A549 (cell line): ENCODE measurements around a stretch of chr16.

DNA sequence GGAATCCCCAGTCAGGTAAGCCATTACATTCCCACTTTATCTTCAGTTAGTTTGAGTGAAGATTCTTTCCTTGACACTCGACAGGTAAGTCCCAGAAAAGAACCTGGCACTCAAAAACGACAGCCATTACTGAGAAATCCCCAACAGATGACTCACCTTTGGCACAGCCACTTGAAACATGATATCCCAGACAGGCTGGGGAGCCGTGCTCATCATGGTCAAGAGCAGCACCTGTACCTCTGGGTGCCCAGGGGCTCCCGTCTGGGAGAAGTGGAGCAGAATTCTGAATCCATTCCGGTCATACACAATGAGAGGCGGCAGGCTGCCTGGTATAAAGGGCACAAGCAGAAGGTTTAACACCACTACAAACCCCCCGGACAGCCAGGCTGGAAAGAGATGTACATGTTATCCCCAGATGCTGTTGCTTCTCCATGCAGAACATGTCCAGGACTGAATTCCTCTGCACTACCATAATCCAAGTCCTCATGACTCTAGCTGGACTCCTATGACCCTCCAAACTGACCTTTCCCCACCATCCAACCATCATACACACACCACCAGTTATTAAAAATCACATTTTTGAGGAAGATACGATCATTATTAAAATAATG, 17.0 kb upstream of the COG7 start:
- PRO-cap, result no peak
CAGE:
- cytosol, long polyA plus RNA, result no peak
- long polyA plus RNA, result no peak
- nucleus, long polyA plus RNA, result no peak

DNA sequence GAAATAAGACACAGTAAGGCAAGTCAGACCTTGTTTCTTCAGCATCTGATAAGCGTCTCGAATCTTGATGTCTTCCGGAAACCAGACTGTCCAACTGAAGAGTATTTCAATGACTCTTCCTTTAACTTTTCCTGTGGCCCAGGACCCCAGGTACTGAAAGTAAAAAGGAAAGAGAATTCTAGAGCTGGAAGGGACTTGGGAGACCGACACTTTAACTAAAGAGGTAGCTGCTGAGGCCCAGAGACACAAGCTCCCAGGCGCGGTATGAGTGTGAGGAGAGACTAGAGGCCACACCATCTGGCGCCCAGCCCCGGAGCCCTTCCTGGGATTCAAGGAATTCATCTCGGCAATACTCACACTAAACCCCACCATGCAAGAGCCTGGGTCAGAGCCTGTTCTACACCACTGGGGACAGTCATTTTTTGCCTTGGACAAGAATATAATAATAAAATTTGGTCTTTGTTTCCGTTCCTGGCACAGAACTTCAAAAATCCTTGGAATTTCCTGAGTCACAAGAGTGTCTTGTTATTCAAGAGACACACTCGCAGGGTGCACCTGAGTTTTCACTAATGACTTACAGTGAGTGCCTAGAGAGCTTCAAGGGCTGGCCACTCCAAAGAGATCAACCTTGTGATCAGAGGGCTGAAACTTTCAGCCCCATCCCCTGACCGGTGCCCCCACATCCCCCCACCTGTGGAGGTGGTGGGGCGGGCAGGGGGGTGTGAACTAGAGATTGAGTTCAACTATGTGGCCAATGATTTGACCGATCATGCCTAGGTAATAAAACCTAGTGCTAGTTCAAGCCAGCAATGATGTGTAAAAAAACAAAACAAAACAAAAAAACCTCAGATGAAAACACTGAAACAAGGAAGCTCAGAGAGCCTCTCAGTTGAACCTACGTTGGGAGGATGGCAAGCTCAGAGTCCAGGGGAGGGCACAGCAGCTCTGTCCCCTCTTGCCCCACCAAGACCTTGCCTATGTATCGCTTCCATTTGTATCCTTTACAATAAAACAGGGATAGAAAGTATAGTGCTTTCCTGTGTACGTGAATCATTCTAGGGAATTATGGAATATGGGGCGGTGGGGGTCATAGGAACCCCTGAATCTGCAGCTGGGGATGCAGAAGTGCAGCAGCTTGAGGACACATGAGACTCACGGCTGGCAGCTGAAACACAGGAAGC, 18.3 kb downstream of the GGA2 start:
- PRO-cap, result no peak
CAGE:
- cytosol, long polyA plus RNA, result no peak
- long polyA plus RNA, result no peak
- nucleus, long polyA plus RNA, result no peak

GRCh38 chr16:23570664-23571676, 13.4 kb downstream of the UBFD1 start:
- PRO-cap, result no peak
CAGE:
- cytosol, long polyA plus RNA, result no peak
- long polyA plus RNA, result no peak
- nucleus, long polyA plus RNA, result no peak

GRCh38 chr16:23755250-23755779, 489 bp downstream of the CHP2 start:
- PRO-cap, result no peak
CAGE:
- cytosol, long polyA plus RNA, result no peak
- long polyA plus RNA, result no peak
- nucleus, long polyA plus RNA, result no peak

- PRO-cap, result no peak
CAGE:
- cytosol, long polyA plus RNA, result no peak
- long polyA plus RNA, result no peak
- nucleus, long polyA plus RNA, result no peak
Observed at GRCh38 chr16:23852613-23852977, 16.8 kb downstream of the PRKCB start.

DNA sequence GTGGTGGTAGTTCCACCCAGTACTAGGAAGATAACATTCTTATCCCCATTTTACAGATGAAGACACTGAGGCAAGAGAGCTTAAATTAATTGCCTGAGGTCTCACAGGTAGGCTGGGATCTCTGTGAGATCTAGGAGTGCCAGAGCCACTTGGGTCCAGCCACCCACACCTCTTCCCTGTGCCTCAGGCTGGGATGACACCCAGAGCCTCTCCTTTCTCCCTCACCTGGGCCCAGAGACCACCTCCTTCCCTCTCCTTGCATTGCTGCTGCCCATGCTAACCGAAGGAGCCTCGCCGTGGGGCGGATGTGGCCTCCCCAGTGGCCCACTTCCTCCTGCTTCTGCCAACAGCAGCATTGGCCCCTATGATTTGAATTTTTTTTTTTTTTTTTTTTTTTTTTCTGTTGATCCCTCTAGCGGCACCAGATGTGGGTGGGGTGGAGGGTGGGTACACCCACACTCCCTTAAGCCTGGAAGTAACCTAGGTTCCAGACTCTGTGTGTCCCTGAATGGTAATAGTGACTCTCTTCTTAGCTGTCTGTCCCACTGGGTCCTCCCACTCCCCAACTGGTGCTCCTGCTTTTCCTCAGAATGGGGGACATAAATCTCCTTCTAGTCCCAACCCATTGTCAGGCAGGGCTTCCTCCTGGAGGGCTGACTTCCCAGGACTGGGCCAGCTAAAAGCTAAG, 114.1 kb downstream of the PRKCB start:
- PRO-cap, result no peak
CAGE:
- cytosol, long polyA plus RNA, result no peak
- long polyA plus RNA, result no peak
- nucleus, long polyA plus RNA, result no peak

GRCh38 chr16:24282069-24282268, 25.8 kb downstream of the CACNG3 start:
- PRO-cap, result no peak
CAGE:
- cytosol, long polyA plus RNA, result no peak
- long polyA plus RNA, result no peak
- nucleus, long polyA plus RNA, result no peak

DNA sequence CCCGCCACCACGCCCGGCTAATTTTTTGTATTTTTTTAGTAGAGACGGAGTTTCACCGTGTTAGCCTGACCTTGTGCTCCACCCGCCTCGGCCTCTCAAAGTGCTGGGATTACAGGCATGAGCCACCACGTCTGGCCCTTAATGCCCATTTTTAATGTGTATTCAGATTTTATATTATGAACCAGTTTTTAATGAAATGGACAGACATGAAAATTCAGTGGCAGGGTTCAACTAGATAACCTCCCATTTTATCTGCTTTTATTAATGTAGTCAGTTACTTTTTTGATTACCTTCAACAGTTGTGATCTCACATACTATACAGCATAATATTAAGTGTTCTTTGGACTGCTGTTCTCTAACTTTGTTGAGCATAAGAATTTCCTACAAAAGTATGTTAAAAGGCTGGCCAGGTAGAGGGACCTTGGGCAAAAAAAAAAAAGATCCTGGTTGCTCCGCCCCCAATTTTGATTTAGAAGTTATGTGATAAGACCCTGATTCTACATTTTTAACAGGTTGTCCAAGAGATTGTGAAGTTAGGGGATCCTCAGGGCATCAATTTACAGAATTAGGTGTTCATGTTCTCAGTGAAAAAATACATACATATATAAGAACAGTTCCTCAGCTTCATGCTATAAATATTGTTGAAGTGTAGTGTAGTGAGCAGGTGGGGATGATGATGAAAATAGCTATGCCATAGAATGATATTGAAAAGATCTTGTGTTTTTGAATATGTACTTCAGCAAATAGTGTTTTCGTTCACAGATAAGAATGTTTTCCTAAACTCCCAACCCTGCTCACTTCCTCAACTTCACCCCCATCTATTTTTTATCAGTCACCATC, 18.0 kb downstream of the RBBP6 start:
- PRO-cap, result no peak
CAGE:
- cytosol, long polyA plus RNA, result no peak
- long polyA plus RNA, result no peak
- nucleus, long polyA plus RNA, result no peak

DNA sequence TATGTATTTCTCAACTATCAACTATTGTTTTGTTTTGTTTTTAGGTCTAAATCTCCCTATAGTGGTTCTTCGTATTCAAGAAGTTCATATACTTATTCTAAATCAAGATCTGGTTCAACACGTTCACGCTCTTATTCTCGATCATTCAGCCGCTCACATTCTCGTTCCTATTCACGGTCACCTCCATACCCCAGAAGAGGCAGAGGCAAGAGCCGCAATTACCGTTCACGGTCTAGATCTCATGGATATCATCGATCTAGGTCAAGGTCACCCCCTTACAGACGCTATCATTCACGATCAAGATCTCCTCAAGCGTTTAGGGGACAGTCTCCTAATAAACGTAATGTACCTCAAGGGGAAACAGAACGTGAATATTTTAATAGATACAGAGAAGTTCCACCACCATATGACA, 29.3 kb downstream of the RBBP6 start:
- PRO-cap, result no peak
CAGE:
- cytosol, long polyA plus RNA, result no peak
- long polyA plus RNA, result no peak
- nucleus, long polyA plus RNA, result no peak

DNA sequence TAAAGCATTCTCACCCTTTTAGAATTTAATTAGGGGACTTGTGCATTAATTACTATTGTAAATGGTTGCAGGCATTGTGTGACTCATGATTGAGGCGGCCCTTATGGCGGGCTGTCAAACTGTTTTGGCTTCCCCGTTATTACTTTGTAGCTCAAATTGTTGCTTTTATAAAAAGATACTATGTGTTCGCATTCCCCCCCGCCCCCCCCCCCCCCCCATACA, 1.0 kb downstream of the TNRC6A start:
- PRO-cap, result no peak
CAGE:
- cytosol, long polyA plus RNA, result no peak
- long polyA plus RNA, result no peak
- nucleus, long polyA plus RNA, result no peak

GRCh38 chr16:24737499-24737904, 8.1 kb downstream of the TNRC6A start:
- PRO-cap, result no peak
CAGE:
- cytosol, long polyA plus RNA, result no peak
- long polyA plus RNA, result no peak
- nucleus, long polyA plus RNA, result no peak

DNA sequence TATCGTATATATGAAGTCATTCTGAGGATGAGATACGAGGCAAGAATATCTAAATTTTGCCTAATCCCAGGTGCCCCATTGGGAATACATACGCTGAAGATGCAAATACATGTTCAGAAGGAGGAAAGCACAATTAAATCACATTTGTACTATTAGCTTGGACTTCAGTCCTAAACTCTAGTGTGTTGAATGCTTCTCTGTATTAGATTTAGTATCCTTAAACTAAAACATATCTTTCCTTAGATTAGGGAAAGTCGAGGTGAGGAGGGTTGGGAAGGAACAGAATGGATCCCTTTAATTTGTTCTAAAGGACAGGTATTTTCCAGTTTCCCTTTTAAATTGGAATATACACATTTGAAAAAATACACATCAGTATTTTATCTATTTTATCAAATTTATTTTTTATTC, 37.7 kb downstream of the TNRC6A start:
- PRO-cap, result no peak
CAGE:
- cytosol, long polyA plus RNA, result no peak
- long polyA plus RNA, result no peak
- nucleus, long polyA plus RNA, result no peak

GRCh38 chr16:24988504-24989563, 26.3 kb downstream of the ARHGAP17 start:
- PRO-cap, result no peak
CAGE:
- cytosol, long polyA plus RNA, result no peak
- long polyA plus RNA, result no peak
- nucleus, long polyA plus RNA, result no peak

DNA sequence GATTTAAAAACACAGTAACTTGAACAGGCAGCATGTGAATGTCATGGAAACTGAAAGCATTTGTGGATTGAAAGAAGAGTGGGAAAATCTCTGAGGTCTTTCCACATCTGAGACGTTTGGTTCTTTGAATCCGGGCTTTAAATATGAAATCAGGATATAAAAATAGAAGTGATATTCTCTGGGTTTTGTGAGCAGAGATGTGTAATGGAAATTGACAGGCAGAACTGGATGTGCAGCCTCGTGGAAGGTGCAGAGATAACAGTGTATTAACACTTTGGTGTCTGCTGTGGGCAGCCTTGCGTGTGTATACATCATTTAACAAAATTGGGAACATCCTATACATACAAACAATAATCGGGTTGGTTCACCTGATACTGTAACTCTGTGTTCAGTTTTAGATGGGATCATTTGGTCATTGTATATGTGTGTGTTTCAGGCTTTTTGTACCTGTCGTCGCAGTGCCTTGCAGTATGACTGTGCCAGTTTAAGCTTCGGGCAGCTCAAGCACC, 36.7 kb upstream of the ARHGAP17 start:
- PRO-cap, result no peak
CAGE:
- cytosol, long polyA plus RNA, result no peak
- long polyA plus RNA, result no peak
- nucleus, long polyA plus RNA, result no peak

- PRO-cap, result no peak
CAGE:
- cytosol, long polyA plus RNA, result no peak
- long polyA plus RNA, result no peak
- nucleus, long polyA plus RNA, result no peak
Observed at GRCh38 chr16:25118259-25118972, 6.9 kb downstream of the LCMT1 start.

DNA sequence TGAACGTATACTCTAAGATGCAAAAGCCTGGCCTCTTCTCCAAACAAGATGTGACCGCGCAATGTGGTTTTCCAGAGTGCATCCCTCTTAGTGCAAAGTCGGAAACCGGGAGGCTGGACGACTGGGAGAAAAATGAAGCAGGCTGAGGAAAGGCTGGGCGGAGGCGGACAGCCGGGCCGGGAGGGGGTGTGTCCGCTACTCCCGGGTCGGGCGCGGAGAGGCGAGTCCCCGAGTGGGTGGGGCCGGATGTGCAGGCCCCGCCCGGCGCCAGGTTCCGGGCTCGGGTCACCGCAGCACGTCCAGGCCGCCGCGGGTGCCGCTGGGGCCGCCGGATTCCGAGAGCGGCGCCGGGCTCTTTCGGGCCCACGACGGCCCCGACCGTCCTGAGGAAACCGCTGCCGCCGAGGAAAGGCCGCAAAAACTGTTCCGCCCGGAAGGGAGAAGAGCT, 313 bp downstream of the ZKSCAN2 start:
- PRO-cap, result unidirectional peak, plus-strand start at position 301 of the sequence
CAGE:
- cytosol, long polyA plus RNA, result no peak
- long polyA plus RNA, result no peak
- nucleus, long polyA plus RNA, result no peak

GRCh38 chr16:25692745-25693197, 1.0 kb downstream of the HS3ST4 start:
- PRO-cap, result no peak
CAGE:
- cytosol, long polyA plus RNA, result no peak
- long polyA plus RNA, result no peak
- nucleus, long polyA plus RNA, result no peak

DNA sequence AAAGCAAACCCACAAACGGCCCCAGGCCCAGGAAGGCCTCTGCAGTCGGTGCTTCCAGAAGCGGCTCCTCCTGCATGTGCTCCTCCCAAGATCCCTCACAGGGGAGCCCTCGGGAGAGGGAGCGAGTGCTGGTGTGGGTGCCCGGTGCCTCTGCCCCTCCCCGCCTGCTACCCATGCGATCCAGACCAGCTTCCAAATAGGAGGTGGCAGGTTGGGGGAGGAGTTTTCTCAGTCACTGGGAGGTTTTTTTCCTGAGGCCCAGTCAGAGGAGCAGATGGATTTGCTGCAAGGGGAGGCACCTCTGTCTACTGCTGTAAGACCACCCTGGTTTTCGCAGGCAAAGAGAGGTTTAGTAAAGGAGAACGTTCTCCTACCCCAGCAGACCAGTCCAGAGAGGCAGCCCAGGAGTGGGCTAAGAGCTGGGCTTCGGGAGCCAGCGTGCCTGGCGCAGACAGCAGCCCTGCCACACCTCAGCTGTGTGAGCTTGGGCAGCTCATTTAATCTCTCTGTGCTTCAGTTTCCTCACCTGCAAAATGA, 16.0 kb downstream of the KDM8 start:
- PRO-cap, result no peak
CAGE:
- cytosol, long polyA plus RNA, result no peak
- long polyA plus RNA, result no peak
- nucleus, long polyA plus RNA, result no peak

DNA sequence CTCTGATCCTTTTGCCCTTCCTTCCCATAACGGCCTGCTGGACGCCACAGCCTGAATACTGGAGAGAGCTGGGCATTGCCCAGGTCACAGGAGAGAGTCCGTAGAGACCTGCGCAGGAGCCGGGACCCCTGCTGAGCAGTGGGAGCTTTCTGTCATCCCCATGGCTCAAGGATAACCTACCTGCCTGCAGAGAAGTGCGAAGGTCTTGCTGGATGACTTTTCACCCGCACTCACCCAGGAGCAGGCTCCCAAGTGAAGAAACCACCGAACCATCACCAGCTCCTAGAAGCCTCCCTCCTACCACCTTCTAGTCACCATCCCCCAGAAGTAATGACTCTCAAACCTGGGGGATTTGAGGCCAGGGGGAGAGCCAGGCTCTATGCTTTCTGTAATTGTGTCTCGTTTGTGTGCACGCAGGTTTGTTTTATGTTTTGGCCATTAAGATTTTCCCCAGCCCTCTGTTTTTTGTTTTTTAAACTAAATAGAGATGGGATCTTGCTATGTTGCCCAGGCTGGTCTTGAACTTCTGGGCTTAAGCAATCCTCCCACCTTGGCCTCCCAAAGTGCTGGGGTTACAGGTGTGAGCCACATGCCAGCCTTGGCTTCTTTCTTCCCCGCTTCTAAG, 18.1 kb downstream of the KDM8 start:
- PRO-cap, result no peak
CAGE:
- cytosol, long polyA plus RNA, result no peak
- long polyA plus RNA, result no peak
- nucleus, long polyA plus RNA, result no peak

DNA sequence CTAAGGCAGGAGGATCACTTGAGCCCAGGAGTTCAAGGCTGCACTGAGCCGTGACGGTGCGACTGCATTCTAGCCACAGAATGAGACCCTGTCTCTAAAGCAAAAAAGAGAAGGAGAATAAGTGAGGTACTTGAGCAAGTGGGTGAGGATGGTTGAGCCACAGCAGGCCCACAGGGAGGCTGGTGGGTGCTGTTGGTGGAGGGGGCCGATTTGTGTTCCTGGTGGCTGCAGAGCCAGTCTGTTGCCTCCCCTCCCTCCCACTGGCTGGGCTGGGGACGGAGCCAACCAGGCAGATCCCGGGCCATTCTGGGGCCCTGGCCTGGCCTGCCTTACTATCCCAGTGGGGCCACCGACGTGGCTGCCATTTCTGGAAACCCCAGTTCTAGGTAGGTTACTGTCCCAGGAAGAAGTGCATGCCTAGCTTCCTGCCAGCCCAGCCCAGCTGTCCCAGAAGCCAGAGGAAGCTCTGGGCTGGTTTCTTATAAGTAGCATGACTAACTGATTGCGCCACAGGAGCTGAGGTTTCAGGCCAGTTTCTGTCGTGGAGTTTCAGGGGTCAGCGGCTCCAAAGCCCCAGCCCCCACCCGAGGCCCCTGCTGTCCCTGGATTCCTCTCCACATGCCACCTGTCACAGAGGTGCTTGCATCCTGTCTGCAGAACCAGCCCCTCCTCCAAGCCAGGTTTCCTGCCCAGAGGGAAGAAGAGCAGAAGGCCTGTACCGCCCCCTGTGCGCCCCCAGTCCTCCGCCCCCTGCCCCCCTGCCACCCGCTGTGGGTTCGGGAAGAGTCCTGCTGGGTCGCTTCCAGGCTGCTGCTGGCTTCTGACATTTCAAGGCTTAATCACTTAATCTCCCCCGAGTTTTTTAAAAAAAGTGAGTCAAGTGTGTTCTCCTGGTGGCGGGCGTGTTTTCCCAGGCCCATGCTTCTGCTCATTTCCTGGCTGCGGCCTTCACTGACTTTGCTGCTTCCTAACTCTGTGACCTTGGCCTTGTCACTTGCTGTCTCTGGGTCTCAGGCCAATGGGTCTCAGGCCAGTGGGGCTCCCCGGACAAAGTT, 13.1 kb downstream of the IL4R start:
- PRO-cap, result no peak
CAGE:
- cytosol, long polyA plus RNA, result no peak
- long polyA plus RNA, result no peak
- nucleus, long polyA plus RNA, result no peak